Daoy (cell line): ENCODE results near the gene PDE6A.

DNA sequence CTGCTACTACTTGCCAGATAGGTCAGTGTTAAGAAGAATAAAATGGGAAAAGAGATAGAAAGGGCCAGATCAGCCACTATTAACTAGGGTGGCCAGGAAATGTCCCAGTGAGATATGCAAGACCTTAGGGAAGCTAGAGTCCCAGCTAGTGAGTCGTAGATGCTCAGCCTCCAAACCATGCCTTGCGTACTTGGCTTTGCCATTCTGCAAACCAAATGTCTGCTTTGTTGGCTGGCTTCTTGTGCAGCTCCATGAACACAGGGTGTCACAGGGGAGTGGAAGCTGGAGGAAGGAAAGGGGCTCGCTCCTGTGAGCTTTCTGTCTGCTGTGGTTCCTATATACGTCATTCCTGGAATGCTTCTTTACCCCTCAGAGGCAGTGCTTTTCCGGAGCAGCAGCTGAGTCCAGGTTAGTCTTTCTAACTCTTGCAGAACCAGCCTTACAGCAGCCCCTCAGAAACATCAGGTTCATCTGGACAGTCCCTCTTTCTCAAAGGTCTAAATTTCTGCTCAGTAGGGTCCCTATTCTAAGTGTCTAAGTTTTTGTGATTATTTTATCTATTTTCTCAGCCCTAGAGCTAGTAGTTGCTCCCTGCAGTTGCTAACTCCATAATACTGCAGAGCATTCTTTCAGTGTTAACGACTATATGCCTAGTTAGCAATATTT, 69.1 kb downstream of the FBXO38 start:
- RAMPAGE, long total RNA: no peak

- RAMPAGE, long total RNA: no peak
These were observed 42.9 kb upstream of the HTR4 start for GRCh38 chr5:148697138-148697777.

GRCh38 chr5:148805268-148805774, 21.1 kb upstream of the ADRB2 start:
- RAMPAGE, long total RNA: no peak

- RAMPAGE, long total RNA: no peak
These were observed 3.1 kb upstream of the ABLIM3 start for GRCh38 chr5:149138113-149138684.

- RAMPAGE, long total RNA: no peak
These were observed 36.6 kb downstream of the ABLIM3 start for GRCh38 chr5:149177804-149178479.

DNA sequence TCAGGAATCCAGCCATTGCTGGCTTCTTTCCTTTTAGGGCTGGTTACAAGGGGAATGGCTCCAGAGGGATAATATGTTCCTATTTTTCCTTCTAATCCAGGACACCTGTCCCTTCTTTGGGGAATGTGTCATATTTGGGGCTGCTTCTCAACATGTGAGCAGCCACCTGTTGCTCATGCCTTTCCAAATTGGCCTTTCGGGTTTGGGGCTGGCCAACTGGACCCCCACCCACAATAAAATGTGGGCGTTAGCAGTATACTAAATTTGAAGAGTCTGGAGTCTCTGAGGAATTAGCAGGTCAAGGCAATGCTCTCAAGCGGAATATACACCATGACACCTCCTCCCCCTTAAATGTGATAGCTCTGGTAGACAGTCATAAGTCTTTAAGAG, 42.0 kb upstream of the AFAP1L1 start:
- RAMPAGE, long total RNA: no peak

GRCh38 chr5:149284407-149285031, 12.9 kb downstream of the AFAP1L1 start:
- RAMPAGE, long total RNA: no peak

DNA sequence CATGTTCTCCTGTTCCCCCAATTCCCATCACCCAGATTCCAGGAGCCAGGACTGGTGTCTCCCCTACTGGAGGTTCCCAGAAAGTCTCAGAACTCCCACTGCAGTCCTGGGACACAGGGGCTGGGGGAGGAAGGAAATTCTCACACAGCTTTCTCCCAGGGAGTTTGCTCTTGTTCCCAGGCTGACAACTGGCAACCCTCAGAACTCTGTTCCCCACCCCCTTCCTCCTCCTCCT, 27.1 kb upstream of the IL17B start:
- RAMPAGE, long total RNA: no peak

GRCh38 chr5:149419818-149420896, 41.1 kb upstream of the IL17B start:
- RAMPAGE, long total RNA: no peak

GRCh38 chr5:149481810-149482206, 69.4 kb downstream of the CSNK1A1 start:
- RAMPAGE, long total RNA: no peak

DNA sequence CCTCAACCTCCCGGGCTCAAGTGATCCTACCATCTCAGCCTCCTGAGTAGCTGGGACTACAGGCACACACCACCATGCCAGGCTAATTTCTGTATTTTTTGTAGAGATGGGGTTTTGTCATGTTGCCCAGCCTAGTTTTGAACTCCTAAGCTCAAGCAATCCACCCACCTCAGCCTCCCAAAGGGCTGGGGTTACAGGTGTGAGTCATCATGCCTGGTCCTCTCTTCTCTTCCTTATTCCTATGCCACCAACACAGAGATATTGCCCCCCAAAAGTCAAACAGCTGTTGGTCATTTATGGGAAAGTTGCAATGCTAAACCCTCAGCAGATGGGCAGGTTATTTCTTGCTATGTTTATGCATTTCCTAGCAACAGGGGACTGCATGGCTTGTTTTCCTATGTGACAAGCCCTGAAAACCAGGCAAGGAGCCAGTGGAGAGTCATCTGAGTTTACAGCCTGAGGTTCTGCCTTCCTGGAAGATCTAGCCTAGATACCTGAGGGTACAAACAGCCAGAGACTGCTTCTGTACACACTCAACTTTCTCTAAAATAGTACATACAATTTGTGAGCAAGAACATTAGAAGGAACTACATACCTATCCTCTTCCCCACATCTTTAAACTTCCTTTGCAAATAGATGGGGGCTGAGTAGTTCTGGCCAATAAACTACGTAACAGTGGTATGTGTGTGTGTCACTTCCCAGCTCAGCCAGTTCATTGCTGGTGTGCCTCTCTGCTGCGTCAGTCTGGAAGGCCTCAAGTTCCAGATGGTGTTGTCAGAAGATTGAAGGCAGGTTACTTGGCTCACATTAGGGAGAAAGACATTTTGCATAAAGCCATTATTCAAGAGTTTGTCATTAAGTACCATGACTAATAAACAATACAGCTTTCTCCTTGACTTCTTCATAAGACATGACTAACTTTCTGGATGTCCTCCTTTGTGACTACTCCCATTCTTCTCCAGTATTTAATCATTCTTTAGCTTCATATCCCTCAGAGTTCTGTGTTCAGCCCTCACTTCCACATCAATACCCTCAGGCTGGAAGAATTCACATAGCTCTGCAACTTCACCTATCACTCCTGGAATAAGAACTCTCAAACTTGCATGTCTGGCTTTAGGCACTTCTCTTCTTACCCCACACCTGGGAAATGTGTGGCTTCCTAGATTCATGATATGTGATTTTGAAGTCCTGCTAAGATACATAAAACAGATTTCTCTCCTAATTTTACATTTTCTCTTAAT, 65.3 kb downstream of the CSNK1A1 start:
- RAMPAGE, long total RNA: no peak

DNA sequence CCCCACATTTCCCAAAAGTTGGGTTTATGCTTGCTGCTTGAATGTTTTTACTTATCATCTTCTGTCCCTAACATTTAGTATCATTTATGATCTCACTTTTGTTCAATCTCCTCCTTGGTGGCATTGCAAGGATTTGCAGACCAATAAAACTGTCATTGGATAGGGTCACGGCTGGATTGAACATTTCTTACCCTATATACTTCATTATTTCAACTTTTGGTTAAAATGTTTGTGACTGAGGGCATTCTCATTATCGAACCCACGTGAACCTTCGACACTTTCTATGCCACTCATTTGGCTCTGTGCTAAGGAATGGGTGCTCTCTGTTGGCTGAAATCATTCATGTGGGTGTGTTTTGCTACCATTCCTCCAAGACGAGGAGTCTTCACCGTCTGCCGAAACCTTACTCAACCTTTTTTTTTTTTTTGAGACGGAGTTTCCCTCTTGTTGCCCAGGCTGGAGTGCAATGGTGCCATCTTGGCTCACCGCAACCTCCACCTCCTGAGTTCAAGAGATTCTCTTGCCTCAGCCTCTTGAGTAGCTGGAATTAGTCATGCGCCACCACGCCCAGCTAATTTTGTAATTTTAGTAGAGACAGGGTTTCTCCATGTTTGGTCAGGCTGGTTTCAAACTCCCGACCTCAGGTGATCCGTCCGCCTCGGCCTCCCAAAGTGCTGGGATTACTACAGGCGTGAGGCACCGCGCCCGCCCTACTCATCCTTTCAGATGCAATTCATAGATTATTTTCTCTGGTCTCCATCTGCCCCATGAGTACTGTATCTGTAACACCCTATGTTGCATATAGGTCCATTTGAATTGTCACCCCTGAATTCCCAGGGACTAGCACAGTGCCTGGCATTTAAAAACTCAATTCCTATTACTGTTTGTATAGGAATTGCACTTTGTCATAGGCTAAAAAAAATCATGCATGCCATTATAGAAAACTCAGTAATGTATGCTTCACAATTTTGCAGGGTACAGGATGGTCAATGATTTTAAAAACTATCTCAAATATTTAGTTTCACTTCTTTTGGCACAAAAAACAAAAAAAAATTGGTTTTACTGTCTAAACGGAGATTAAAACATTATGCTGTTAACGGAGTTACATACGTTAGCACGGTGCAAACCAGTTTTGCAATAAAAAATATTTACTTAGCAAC, 62.3 kb downstream of the CSNK1A1 start:
- RAMPAGE, long total RNA: no peak

DNA sequence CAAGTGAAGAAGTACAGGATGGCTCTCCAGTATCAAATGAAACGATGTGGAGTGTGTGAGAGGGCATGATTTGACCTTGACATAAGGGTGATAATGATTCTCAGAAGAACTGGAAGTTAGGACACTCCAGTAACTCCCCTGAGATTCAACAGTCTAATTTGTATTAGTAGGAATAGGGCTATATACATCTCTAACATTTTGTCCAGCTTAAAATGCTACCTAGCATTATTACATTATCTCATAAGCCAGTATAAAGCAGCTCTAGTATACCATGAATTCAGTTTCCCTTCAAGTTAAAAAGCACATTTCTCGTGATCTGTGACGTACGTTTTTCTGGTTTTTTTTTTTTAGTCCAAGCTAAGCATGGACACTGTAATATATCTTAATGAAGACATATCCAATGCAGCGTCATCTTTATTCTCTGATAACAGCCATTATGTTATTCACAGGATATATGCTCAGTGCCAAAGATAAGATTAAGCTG, 8.0 kb downstream of the CSNK1A1 start:
- RAMPAGE, long total RNA: no peak

DNA sequence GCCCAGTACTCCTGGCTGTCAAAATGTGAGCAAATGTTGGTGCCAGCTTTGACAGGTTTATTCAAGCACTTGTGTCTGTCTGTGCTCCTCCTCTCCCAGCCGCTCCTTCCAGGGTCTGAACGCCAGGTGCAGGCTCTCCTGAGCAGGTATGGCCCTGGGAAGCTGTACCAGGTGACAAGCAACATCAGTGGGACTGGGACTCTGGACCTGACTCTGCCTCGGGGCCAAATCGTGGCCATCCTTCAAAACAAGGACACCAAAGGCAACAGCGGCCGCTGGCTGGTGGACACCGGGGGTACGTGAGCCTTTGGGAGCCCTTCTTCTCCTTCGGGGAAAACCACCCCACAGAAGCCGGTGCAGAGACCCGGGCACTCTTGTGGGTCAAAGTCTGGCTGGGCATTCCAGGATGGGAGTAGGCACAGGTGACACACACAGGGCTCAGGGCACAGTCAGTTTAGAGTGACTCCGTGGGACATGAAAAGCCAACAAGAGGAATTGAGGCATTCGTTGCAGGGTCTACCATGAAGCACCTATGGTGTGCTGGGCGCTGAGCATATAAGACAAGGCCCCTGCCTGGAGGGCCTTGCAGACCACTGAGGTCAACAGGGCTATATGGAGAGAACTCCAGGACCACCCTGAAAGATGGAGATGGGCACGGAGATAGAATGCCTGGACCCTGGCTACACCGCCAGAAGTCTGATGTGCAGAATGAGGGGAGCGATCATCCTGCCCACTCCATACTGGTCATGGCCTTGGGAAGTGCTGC, 45.9 kb downstream of the ARHGEF37 start:
- RAMPAGE, long total RNA: no peak

DNA sequence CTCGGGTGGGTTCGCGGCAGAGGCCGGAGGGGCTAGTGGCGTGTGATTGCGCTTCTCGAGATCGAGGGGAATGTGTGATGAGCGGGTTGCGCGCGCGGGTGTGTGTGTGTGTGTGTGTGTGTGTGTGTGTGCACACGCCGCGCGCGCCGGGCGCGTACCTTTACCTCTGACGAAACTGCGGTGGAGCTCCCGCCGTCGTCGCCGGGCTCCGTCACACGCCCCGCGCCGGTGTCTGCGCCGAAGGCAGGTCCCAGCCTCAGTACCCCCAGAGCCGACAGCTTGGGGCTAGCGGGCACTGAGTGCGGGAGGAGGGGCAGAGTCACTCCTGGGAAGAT, 1.8 kb downstream of the PPARGC1B start:
- RAMPAGE, long total RNA: no peak

DNA sequence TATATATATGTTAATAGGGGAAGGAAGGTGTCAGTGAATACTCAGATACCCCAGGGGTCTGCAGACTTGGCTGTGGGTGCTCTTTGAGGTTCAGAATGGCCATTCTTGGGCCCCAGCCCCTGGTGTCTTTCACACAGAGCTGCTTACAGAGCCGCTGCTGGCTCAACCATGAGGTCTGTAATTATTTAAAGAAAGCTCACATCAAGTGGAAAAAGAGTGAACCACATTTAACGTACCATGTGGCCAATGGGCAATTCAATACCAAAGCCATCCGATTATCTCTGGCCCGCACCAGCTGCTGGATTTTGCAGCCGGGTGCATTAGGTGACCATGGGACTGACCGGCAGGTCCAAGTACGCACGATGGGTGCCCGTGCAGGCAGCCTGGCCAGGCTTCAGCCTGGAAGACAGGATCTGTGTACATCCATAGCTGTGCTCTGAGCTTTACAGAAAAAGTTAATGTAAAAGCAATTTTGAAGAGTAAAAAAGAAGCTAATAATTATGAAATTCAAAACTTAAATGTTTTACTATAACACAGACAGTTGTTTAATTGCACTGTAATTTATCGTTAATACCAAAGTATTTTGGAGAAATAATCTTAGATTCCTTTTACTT, 20.5 kb downstream of the PPARGC1B start:
- RAMPAGE, long total RNA: no peak

GRCh38 chr5:149776477-149777078, 46.5 kb downstream of the PPARGC1B start:
- RAMPAGE, long total RNA: no peak

GRCh38 chr5:149801865-149802722, 72.0 kb downstream of the PPARGC1B start:
- RAMPAGE, long total RNA: no peak

- RAMPAGE, long total RNA: no peak
These were observed 96.4 kb downstream of the PPARGC1B start for GRCh38 chr5:149826411-149826958.

DNA sequence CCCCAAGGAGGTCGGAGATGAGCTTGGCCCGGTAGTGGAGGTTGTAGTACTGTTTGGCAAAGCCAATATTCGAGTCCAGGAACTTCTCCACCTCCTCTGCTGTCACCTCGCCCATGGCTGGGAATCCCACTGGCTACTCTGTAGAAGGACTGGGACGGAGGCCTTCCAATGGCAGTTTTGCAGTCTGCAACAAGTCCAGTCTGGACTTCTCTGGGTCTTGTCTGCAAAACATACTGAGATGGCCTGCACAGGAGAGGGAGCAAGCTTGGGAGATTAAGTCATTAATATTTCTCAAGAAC, at the start of gene PDE6A:
TSS of gene PDE6A (minus strand) at position 235 of the 299 bp plus-strand sequence.
- RAMPAGE, long total RNA: no peak